Fibroblast of the aortic adventitia (primary cell): ENCODE results near the genes OR1S2, OR5B3, LPXN, OR5A2, OR5A1 and OSBP.

DNA sequence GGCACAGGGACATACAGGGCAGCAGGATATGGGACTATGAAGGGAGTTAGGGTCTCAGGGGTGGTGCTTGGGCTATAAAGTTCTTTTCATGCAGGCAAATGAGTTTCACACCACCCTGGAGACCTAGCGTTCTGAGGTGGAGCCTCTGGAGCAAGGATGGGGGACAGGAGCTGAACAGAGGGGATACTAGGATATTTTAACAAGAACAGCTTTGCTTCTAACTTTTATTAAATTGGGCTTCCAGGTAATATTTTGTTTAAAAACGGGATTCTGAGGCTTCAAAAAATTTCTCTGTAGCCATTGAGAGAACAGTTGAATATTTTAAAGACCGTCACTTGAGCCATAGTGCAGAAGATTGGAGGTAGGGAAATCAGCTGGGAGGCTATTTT is 71.5 kb downstream of the CTNND1 start:
- CAGE, long polyA plus RNA: no peak

GRCh38 chr11:58024100-58024663 is 501 bp downstream of the OR9Q1 start:
- CAGE, long polyA plus RNA: no peak

DNA sequence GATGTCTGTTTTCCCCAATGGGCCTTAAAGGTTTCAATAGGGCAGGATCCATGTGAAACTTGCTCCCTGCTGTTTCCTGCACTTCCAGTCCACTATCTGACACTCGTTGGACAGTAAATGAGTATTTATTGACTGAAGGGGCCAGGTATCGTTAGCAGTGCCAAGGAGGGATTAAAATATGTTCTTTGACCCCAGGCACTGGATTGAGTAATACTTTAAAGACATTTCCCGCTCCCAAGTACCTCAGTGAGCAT is 23.4 kb upstream of the OR9Q2 start:
- CAGE, long polyA plus RNA: no peak

DNA sequence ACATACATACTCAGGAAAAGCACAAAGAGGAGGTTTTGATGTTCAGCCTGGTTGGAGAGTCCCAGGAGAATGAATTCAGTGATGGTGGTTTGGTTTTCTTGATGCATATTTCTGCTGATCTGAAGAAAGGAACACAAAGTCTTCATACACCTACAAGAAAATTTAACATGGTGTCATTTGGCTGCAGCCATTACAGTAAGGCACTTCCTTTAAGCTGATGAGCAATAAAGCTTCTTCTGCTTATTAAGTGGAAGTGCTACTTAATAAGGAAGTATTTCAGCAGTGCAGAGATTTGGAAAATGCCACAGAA is at the start of gene OR1S2:
OR1S2 (minus strand) TSS at position 107 of the 310 bp plus-strand sequence.
- CAGE, long polyA plus RNA: no peak

GRCh38 chr11:58406684-58407065 is at the start of gene OR5B3:
Gene OR5B3, minus strand, starts transcription at chr11:58406874.
- CAGE, long polyA plus RNA: no peak

GRCh38 chr11:58575207-58576388 is at the start of gene LPXN:
Gene LPXN, minus strand, starts transcription at chr11:58575856.
- CAGE, long polyA plus RNA: no peak

GRCh38 chr11:58576501-58577370 is 1.1 kb upstream of the LPXN start:
- CAGE, long polyA plus RNA: no peak

DNA sequence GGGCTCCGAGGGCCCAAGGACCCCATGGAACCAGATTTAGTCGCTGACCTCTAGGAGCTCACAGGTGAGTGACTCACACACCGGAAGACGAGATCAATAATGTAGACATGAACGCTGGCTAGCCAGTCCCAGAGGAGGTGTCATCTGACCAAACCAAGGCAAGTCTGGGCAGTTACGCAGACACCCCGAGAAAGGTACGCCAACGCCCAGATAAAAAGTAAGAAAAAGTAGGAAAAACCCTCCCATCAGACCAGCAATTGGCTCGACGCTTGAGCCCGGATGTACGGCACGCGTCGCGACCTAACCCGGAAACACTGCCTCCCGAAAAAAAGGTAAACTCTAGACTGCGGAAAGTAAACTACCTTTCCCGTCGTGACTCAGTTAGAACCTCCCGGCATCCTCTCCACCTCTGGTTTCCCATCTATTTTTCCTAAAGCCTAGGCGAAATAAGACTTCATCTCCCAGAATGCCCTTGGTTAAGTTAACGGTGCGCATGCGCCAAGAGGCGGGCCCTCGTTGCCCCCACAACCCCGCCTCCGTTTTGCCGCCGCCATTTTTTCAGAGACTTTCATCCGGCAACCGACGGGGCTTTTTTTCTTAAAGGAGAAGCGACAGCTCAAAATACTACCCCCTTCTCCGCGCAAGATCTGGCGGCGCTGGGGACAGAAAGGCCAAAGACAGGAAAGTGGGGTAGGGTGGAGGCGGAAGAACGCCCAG is 767 bp upstream of the ZFP91 start:
- CAGE, long polyA plus RNA: no peak

DNA sequence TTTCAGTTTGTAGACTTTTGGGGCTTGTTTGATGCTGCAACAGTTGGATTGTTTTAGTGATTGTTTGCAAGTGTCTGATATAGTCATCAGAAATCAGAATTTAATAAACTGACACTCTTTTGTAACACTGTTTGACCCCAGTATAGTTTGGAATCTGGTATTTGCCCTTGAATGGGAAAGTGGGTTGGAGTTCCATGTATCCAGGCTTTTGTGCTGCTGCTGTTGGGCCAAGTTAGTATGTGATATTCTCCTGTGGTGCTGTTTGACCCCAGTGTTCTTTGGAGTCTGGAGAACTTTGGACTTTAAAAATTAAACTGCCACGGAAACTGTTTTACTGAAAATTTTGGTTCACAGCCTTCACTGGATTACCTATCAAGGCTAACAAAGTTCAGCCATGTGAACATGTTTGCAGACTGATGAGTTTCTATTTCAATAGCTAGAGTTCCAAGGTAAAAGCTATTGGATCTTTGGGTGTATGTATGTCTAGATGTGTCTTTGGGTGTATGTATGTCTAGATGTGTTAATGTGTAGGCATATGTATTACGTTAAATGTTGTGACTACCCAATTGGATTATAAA is 754 bp downstream of the GLYATL1 start:
- CAGE, long polyA plus RNA: no peak

- CAGE, long polyA plus RNA: no peak
Observed at GRCh38 chr11:59097907-59098301, 9.1 kb upstream of the FAM111B start.

- CAGE, long polyA plus RNA: no peak
Observed at GRCh38 chr11:59185991-59186789, 14.3 kb downstream of the DTX4 start.

DNA sequence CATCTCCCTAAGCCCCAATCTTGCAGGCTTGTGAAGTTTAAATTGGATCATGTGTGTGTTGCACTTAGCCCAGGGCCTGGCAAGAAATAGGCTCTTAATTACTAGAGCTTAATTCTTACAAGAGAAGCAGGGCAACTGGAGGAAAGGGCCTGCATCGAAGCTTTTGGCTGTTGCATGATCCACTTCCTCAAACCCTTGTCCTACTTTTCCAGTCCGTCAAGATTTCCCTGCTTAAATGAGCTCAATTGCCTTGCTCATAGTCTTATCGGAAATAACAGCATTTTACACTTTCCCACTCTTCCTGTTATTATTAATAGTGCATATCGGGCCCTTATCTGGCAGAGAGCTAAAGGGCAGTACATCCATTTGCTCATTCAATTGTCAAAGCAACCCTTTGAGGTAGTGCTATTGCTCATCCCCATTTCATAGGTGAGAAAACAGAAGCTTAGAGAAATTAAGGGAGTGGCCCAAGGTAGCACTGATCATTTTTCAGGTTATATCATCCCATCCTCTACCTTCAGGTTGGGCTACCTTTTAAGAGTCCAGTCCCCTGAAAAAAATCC is 18.1 kb downstream of the DTX4 start:
- CAGE, long polyA plus RNA: no peak

GRCh38 chr11:59426311-59426855 is at the start of gene OR5A2:
Gene OR5A2, minus strand, starts transcription at chr11:59426413.
- CAGE, long polyA plus RNA: no peak

- CAGE, long polyA plus RNA: no peak
Observed at GRCh38 chr11:59436200-59436599, at the start of gene OR5A1. Gene OR5A1, plus strand, starts transcription at chr11:59436469.

DNA sequence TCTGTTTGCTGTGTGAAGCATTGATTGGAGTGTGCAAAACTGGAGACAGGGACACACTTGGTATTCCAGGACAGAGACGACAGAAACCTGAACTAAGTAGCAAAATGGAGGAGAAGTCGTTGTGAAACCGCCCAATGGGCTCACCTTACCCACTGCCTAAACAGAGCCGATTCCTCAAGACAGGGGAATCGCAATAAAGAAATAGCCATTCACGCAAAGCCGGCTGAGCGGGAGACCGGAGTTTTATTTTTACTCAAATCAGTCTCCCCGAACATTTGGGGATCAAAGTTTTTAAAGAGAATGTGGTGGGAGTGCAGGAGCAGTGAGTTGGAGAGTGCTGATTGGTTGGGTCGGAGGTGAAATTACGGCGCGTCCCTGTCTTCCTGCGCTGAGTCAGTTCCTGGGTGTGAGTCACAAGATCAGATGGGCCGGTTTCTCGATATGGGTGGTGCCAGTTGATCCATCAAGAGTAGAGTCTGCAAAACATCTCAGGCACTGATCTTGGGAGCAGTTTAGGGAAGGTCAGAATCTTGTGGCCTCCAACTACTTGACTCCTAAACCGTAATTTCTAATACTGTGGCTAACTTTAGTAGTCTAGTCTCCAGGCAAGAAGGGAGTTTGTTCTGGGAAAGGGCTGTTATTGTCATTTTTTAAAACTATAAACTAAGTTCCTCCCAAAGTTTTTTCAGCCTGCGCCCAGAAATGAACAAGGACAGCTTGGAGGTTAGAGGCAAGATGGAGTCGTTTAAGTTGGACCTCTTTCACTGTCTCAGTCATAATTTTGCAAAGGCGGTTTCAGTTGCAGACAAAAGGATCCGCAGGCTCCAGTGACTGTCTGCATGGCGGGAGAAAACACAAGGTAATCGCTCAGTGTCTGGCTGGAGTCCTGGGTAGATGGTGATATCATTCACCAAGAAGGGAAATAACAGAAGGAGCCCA is 34.0 kb downstream of the OR4D9 start:
- CAGE, long polyA plus RNA: no peak

DNA sequence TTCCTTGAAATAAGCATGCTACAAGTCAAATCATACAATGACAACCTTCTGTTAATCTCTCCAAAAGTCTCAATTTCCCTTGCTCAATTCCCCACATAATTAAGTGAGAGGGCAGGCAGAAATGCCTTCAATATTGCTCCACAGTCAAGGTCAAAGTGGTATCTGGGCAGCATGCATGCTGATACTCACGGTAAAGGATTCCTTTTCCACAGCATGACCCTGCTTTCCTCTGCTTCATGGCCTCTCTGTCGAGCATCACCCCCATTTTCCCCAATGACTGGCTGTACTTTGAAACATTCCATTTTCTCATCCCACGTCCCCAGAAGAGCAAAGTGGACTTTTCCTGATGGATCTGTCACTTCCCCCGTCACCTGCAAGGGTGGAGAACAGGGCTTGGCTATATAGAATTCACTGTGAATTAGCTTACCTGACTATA is 37.6 kb downstream of the OSBP start:
- CAGE, long polyA plus RNA: no peak

- CAGE, long polyA plus RNA: no peak
Observed at GRCh38 chr11:59603728-59604107, 11.9 kb downstream of the OSBP start.

GRCh38 chr11:59608394-59608843 is 7.2 kb downstream of the OSBP start:
- CAGE, long polyA plus RNA: no peak

- CAGE, long polyA plus RNA: no peak
Observed at GRCh38 chr11:59614915-59615976, at the start of gene OSBP. Gene OSBP, minus strand, starts transcription at chr11:59615774.

DNA sequence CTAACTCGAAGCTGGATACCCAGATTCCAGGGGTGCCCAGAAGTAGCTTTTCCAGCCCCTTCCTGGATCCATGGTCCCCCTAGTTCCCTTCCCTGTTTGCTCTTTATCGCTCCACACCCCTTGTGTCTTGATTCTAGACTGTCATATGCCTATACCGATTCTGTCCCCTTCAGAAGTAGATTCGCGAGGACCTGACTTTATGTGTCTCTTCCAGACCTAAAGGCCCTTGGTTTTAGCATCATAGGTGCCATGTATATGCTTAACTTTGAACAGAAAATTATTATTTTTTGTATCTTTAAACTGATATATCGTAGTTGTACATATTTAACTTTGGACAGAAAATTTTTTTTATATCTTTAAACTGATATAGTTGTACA is 1.1 kb upstream of the OSBP start:
- CAGE, long polyA plus RNA: no peak